Parietal lobe (tissue), 2 donors: ENCODE measurements around a stretch of chr14.

DNA sequence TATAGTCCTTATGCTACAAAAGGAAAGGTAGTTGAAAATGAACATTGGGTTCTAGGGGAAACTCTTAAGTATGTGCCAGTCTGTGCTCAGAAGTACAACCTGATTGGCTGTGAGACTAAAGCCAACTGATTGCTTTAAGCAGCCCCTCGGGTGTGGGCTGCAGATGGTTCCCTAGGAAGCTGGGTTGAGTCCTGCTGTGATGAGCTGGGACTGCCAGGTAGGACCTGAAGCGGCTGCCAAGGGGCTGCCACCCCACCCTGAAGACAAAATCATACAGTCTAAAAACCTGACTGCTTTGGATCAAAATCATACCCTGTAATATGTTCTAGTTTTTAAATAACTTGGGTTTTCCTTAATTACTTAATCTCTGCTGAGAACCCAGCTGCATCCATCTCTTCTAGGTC, 147.9 kb downstream of the PRKCH start:
- RAMPAGE, long total RNA: no peak

DNA sequence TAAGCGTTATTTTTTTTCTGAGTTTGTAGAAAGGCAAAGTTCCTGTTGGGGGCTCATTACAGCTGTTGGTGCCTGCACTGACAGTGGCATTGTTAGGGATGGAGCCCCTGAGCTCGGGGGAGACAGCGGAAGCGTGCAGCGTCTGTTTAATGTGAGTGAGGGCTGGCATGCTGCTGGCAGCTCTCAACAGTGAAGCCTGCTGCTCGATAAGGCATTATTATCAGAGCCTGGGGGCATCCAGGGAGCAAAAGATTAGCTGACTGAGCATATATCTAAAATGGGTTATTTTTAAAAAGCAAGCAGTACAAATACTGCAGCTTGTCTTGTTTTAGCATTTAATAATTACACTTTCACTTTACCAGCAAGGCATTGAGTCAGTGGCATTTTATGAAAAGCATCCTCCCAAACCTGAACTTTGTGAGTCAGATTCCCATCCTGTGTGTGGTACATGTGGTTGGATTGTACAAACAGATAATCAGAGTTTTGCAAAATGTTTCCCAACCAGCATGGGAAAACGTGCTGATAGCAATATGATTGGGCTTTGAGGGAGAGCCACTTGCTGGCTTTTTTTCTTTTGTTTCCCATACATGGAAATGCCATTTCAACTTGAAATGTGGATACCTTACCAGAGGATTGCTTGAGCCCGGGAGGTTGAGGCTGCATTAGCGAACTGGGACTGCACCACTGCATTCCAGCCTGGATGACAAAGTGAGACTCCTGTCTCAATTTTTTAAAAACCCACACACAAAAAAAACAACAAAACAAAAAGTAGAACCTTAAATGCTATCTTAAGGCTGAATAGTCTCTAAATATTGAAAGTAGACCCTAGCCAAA, 150.8 kb downstream of the PRKCH start:
- RAMPAGE, long total RNA: no peak

- RAMPAGE, long total RNA: no peak
Observed at GRCh38 chr14:61474028-61474549, 152.7 kb downstream of the PRKCH start.

GRCh38 chr14:61476292-61477367, 155.3 kb downstream of the PRKCH start:
- RAMPAGE, long total RNA: no peak

- RAMPAGE, long total RNA: no peak
Observed at GRCh38 chr14:61478154-61478534, 156.8 kb downstream of the PRKCH start.

DNA sequence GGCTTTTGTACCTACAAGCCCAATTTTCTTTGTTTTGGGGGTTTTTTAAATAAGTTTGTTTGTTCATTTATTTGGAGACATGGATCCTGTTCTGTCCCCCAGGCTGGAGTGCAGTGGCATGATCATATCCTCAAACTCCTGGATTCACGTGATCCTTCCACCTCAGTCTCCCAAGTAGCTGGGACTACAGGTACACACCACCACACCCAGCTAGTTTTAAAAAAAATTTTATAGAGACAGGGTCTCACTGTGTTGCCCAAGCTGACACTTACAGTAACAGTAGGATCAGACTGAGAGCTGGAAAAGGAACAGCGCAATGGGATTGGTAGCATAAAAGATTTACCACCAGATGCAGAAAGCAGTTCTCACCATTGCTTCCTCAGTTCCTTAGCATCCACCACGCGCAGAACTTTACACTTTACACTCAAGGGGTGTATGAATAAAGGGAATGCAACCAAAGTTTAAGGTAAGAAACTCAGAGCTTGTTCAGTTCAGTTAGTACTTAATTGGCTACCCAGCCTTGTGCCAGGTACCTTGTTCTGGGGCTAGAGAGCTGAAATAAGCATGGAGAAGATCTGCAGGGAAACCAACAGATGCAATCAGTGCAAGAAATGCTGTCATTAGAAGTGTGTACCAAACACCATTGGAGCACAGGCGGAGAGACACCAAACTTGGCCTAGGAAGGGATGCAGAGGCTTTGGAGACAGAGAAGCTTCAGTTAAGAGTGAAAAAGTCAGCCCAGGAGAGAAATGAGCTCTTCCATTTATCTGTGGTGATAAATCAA, 182.4 kb upstream of the HIF1A start:
- RAMPAGE, long total RNA: no peak

- RAMPAGE, long total RNA: no peak
Observed at GRCh38 chr14:61524300-61525039, 170.8 kb upstream of the HIF1A start.

GRCh38 chr14:61608216-61608791, 87.0 kb upstream of the HIF1A start:
- RAMPAGE, long total RNA: no peak

DNA sequence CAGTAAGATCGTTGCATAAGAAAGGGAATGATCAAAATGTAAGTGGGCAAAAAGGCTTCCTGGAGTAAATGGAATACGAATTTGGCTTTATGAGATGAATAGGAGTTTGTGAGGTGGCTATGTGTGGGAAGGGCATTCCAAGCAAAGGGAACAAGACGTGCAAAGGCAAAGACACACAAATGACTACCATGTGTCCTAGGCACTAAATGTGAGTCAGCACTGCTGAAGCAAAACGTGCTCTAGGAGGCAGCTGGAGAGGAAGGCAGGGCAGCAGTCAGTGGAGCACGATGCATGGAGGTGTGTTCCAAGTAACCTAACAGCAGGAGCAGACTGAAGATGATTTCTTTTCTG, 53.0 kb upstream of the HIF1A start:
- RAMPAGE, long total RNA: no peak

- RAMPAGE, long total RNA: no peak
Observed at GRCh38 chr14:61747835-61749035, 14.0 kb upstream of the SNAPC1 start.

- RAMPAGE, long total RNA: no peak
Observed at GRCh38 chr14:63372342-63372945, 53.7 kb upstream of the GPHB5 start.

DNA sequence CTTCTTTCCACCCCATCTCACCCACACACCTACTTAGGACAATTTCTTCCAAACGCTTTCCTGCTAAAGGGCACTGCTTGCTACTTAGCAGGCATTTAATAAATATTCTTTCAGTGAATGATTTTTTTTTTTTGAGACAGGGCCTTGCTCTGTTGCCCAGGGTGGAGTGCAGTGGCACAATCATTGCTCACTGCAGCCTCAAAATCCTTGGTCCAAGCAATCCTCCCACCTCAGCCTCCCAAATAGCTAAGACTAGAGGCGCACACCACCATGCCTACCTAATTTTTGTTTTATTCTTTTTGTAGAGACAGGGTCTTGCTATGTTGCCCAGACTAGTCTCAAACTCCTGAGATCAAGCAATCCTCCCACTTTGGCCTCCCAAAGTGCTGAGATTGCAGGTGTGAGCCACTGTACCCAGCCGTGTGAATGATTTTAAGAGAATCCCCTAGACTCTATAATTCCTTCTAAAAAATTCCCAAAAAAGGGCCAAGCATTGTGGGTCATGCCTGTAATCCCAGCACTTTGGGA, 55.0 kb downstream of the PPP2R5E start:
- RAMPAGE, long total RNA: no peak

DNA sequence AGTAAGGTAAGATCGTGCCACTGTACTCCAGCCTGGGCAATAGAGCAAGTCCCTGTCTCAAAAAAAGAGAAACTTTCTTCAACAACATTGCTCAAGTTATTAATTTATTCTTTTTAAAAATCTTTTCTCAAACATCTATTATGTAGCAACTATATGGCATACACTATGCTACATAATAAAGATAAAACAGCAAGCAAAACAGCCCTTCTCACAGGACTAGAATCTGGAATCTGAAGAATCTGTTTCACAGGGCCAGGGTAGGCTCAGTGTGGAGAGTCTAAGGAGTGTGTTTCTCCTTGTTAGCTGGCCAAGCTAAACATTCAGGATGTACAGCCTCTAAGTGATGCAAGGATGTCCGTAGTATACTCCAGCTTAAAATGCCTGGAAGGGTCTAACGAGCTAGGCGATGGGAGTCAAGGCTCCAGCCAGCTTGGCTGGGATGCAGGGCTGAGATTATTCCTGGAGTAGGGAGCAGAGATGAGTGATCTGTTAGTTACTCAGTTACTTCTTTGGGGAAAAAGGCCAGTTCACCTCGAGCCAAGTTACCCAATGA, 40.8 kb downstream of the SYNE2 start:
- RAMPAGE, long total RNA: no peak

- RAMPAGE, long total RNA: no peak
Observed at GRCh38 chr14:64234977-64235957, 58.9 kb downstream of the ESR2 start.

DNA sequence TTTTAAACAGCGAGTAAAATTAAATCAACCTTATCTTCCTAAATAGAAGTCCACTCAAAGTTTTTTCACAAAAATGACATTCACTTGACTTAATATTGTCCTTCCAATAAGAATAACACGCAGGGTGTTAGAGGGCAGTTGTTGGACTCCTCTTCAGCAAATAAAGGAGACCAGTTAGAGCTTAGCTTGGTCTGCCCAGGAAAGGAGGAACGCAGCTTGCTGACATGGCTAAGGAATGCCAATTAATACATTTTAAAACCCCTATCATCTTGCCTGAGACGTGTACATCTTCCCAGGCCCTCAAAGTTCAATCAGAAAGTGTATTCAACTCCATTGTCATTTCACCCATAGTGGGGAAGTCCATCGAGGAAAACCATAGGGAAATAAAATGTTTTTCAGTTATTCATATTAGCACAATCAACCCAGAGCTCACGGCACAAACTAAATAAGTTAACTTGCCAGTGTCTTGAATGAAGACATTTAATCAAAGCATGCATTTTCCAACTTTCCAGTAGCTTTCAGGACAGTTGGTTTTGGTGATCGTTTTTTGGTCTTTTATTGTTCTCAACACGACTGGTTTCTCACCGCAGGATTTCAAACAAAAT, 680 bp downstream of the ESR2 start:
- RAMPAGE, long total RNA: no peak

GRCh38 chr14:64338862-64339243, 44.7 kb upstream of the ESR2 start:
- RAMPAGE, long total RNA: no peak

- RAMPAGE, long total RNA: no peak
Observed at GRCh38 chr14:64401688-64402074, 13.5 kb downstream of the MTHFD1 start.

GRCh38 chr14:64734730-64735448, 30.7 kb downstream of the PLEKHG3 start:
- RAMPAGE, long total RNA: no peak

DNA sequence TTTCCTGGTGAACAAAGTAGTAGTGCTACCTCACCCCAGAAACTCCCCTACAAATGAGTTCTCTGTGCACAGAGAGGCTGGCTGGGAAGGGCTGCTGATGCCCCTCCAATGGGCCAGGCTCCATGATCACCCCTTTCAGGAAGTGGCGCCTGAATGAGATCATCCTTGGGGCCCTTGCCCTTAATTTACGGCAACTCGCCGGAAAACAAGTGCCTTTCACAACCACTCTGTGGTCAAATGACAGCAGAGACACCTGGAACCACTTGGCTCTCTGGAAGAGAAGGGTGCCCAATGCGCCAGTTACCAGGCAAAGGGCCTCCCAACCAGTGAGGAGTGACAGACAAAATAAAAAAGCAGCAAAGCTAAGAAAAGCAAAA, 24.9 kb downstream of the SPTB start:
- RAMPAGE, long total RNA: no peak

DNA sequence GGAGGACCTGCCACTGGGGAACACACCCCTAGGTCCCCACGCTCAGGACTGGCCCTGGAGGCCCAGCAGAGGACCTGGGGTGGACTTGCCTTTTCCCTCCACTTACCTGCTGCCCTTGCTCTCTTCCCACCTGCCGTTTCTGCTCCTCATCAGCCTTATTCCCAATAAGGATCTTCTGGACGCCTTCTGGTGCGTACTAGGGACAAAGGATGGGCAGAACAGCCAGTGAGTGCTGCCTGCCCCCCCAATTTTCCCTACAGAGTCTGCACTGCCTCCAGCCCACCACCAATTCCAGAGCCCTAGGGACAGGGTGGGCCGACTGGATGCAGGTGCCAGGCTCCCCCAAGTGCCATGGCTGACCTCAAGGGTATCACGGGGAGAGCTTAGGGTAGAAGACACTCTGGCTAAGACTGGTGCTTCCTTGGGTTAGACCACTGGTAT, 7.7 kb upstream of the GPX2 start:
- RAMPAGE, long total RNA: no peak